ENCODE measurements around the genes IL1RL2, SLC9A4 and SLC9A2.

DNA sequence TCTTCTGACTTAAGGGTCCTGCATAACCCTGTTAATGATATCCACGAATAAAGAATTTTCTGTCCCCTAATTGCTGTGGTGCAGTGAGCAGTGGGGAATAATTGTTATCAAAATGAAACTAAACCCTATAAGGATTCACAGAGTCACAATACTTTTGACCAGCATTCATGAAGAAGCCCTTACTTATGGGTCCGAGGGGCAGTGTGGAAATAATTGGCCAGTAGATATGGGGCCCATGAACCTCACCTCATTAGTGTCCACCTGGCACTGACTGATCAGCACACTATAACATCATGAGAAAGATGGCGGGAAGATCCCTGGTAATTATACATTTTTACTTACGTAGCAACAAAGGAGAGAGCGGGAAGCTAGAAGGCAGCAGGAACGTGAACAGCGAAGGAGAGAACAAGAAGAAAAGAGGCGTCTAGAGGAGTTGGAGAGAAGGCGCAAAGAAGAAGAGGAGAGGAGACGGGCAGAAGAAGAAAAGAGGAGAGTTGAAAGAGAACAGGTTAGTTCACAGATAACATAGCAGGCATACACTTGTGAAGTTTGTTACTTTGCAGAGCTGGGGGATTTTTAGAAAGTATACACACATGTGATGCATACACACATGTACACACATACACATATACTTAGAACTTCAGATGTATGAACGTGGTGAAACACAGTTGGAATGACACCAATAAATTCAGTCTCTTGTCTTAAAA, 136.0 kb upstream of the IL1R2 start:
- RRBS, result no CpG with 5 or more reads among the region's 11 CpGs

- RRBS, result no CpG with 5 or more reads among the region's 15 CpGs
Measured at GRCh38 chr2:101869560-101869931, 122.2 kb upstream of the IL1R2 start.

DNA sequence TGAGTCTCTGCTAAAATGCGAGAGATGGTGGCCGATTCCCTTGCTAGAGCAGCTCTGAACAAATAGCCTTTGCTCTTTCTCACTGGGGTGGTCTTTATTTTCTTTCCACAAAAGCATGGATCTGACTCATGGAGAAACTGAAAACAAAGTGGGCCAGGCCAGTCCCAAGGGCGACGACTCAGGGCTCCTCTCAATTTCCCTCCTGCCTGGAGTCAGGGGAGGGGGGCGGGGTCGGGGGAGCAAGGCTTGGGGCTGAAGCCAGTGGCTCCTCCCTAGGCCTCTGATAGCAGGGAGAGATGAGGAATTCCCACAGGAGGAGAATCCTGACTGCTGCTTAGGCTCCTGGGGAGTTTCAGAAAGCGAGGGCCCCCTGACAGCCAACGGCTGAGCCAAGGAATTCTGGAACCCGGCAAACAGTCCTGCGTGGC, 17.1 kb upstream of the IL1R2 start:
- RRBS, result no CpG with 5 or more reads among the region's 10 CpGs

DNA sequence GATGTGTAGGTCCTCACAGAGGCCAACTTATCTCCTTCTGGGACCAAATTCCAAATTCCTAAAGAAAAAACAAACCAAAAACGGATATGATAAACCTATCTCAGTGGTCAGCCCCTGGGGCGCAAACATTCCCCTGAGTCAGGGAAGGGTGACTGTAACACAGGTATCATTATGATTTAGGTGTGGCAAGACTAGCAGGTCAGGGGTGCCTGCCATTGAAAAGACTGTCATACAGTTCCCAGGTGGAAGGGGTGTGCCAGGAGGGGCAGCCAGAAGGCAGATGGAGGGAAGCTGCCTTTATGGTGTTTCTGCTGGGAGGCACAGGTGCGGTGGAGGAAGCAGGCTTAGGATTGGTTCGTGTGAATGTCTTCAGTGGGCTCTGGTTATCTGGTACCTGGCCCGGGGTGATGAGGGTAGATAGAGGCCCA, 6.3 kb upstream of the IL1R2 start:
- RRBS, result no CpG with 5 or more reads among the region's 5 CpGs

DNA sequence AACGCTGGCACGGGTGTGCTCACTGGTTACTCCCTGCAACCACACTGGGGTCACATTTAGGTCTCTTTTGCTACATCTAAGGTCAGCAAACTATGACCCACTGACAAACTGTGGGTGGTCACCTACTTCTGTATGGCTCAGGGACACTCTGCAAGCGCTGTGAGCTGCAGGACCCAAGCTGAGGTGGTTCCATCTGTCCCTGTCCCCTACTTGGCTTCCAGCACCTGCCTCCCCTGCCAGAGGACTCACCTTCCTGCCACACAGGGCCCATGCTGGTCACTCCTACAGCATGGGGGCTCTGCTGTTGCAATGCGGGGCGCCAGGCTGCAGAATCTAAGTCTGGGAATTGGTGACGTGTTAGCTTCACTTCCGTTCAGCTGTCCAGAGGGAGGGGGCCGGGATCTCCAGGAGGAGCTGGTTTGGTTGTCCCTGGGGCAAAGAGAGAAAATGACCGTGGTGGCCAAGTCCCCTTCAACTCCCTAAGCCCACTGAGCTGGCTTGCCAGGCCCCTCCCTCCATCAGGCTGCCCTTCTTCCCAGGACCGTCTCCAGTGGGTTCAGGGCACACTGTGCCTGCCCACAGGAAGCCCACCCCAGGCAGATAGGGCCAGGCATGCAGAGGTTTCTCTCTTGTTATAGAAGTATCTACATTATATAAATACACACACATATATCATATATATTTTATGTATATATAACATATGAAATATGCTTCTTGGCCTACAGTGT, 69.5 kb downstream of the IL1R2 start:
- RRBS, result no CpG with 5 or more reads among the region's 10 CpGs

DNA sequence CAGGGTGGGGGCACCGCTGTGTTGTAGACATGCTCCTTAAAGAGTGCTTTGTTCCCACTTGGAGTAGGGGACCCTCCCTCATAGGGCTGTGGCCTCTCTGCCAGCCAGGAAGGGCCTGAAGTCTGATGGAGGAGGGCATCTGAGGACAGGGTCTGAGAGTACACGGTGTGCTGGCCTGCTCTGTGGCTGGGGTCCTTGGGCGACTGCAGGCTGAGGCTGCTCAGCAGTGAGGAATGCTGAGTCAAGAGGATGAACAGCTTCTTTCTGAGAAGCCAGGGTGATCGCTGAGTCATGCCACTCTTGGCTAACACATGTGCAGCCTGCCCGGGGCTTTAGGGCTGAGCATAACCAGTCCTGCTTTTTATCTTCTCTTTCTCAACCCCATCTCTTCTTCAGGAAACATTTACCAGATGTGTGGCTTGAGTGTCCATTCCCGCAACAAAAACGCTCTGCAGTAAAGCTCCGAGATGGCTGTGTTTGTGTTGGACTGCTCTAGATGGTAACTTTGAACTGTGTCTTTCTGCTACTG, 72.5 kb downstream of the IL1R2 start:
- RRBS, result no CpG with 5 or more reads among the region's 8 CpGs

DNA sequence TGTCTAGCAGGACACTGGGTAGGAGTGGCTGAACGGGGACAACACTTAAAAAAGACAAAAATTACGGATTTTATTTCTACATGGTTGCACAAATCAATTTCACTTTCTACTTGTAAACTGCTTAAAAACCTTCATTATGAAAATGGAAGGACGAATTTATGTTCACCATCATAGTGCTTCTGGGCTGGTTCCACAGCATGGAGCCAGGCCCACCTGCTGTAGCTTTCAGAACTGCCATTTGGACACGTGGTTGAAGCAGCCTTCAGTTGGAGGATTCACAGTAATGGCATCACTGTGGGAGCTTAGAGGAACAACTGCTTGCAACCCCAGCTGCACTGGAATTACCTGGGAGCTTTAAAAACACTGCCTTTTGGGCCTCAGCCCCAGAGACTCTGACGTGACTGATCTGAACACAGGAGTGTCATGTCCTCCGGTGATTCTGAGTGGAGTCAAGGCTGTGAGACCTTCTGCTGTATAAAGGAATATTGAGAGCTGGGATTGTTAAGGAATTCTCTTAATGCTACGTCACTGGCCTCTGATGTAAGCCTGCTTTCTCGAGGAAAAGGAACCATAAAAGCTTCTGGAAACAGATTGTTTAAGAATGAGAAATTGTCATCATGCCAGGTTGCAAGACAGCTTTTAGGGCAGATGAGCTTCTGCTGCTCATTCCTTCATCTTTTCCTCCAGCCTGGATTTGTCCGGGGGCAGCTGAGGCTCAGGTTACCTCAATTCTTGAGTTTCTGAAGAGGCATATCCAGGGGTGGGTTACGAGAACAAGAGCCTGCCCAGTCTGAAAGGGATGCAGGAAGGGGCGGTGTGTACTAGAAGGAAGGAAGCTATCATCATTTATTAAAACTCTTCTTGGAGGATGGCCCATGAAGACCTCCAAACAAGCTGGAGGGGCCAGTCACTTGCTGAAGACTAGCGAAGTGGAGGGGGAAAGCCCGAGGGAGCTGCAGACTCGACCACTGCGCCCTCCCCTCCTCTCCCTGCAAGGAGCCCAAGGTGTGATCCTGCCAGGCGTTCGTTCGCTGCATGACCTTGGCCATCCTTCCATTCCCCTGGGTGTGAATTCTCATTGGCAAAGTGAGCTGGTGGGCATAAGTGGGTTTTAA, 1.3 kb upstream of the IL1R1 start:
- RRBS, result no CpG with 5 or more reads among the region's 18 CpGs

DNA sequence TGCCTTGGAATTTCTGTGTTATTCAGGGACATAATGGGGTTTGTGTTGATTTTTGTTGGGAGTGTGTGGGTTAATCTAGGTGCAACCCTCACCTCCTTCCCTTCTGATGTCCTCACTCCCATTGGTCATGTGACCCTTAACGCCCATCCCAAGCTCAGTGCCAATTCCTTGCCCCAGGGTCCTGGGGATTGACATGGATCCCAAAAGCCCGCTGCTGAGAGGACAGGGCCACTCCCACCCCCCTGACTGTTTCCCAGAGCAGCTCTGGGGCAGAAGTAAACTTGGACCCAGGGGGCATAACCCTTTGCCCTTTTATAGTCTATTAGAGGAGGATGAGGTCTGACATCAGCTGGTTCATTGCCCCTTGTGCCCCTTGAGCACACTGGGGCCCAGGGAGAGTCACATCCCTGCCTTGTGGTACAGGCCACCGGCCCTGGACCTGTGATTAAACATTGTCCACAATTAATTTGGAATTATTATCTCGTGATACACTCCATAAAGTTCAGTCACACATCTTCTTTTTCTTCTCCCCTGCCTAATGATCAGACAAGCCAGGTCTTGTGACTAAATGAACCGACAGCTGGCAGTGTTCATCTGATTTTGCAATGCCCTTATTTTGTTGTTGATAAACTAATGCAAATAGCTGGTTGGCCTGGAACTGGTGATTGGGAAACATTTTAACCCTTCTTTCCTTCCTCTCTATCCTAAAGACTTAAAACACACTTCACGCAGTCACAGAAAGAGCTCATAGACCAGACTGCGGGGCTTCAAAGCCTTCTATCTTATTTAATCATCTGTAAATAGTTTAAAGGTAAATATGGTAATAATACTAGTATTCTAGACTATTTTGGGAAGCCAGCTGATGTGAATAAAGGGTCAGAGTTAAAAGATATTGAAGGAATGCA, 13.1 kb downstream of the IL1R1 start:
- RRBS, result no CpG with 5 or more reads among the region's 7 CpGs

- RRBS, result no CpG with 5 or more reads among the region's 22 CpGs
Measured at GRCh38 chr2:102186620-102187289, at the start of gene IL1RL2. Gene IL1RL2, plus strand, starts transcription at chr2:102187023.

- RRBS, result no CpG with 5 or more reads among the region's 57 CpGs
Measured at GRCh38 chr2:102250762-102251484, 60.4 kb upstream of the IL1RL1 start.

DNA sequence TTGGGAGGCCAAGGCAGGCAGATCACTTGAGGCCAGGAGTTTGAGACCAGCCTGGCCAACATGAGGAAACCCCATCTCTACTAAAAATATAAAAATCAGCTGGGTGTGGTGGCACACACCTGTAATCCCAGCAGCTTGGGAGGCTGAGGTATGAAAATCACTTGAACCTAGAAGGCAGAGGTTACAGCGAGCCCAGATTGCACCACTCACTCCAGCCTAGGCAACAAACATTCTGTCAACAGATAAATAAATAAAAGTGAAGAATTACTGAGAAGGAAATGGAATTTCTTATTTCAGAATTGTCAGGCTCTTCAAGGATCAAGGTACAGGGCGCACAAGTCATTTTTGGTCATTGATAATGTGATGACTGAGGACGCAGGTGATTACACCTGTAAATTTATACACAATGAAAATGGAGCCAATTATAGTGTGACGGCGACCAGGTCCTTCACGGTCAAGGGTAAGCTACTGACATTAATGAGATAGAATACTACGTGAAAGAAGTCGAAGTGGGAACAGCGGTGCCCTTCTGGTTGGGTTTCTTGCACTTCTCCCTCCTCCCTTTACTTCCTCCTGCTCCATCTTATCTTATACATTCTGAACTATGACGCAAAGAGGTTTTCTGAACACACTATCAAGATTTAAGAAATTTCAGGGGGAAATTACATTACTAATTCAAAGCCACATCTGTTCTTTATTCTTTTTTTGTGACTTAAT, 15.1 kb upstream of the IL18R1 start:
- RRBS, result no CpG with 5 or more reads among the region's 10 CpGs

DNA sequence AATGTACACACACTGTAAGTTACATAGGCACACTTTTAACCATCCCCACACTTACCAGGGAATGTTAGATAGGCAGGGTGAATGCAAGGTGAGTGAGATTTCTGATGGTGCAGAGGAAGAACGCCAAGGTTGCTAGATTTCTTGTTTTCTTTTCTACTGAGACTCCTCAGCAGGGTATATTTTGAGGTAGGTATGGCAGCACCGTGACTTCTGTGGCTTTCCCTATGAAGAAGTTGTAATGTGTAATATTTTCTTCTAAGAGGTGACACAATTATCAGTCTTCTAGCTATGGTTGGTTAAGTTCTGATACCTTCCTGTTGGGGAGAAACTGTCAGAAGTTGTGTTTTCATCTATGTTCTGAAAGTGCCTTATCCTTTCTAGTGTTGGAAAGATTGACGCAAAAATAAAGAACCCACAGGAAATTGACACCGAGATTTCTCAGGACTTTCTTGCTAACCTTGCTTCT, 11.7 kb downstream of the IL18R1 start:
- RRBS, result no CpG with 5 or more reads among the region's 4 CpGs

- RRBS, result no CpG with 5 or more reads among the region's 3 CpGs
Measured at GRCh38 chr2:102473041-102473544, at the start of gene SLC9A4. Gene SLC9A4, plus strand, starts transcription at chr2:102473226.

GRCh38 chr2:102618965-102620190, at the start of gene SLC9A2:
Gene SLC9A2, plus strand, starts transcription at chr2:102619553.
- RRBS, result 6% methylated on average over 18 of the region's 124 CpGs

GRCh38 chr2:102636366-102637250, 17.3 kb downstream of the SLC9A2 start:
- RRBS, result no CpG with 5 or more reads among the region's 9 CpGs

GRCh38 chr2:102788594-102789273, 26.9 kb downstream of the TMEM182 start:
- RRBS, result no CpG with 5 or more reads among the region's 11 CpGs

GRCh38 chr2:104531956-104532227, 322.0 kb upstream of the POU3F3 start:
- RRBS, result no CpG with 5 or more reads among the region's 3 CpGs

- RRBS, result no CpG with 5 or more reads among the region's 28 CpGs
Measured at GRCh38 chr2:104852249-104852566, 1.7 kb upstream of the POU3F3 start.

- RRBS, result 4% methylated on average over 7 of the region's 25 CpGs
Measured at GRCh38 chr2:104862114-104862419, 8.2 kb downstream of the POU3F3 start.

DNA sequence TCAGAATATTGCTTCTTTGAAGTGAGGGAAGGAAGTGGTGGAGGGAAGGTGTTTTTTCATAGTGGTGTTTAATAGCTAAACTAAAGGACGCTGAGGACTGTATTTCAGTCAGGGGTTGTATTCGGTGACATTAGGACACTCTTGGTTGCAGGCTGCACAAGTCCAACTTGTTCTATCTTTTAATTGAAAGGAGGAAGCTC, 69.9 kb downstream of the MRPS9 start:
- RRBS, result no CpG with 5 or more reads among the region's 2 CpGs

Measured in GM12892 (cell line).